ENCODE measurements around the genes MED26, USE1 and NR2F6.

- CAGE, long polyA plus RNA: no peak
- RRBS: 89% methylated on average over 4 of the region's 32 CpGs
Measured at GRCh38 chr19:16522732-16523622, 19.3 kb downstream of the CHERP start.

DNA sequence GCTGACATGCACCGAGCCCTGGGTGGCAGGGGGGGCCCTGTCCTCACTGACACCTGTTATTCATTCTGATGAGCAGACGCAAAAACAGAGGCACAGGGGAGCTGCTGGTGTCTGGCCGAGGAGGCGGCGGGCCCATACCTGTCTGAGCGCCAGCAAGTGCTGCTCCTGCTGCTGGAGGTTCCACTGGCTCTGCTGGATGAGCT is 7.0 kb downstream of the CHERP start:
- CAGE, long polyA plus RNA: no peak
- RRBS: no CpG with 5 or more reads among the region's 6 CpGs

GRCh38 chr19:16577828-16578095 is 5.5 kb upstream of the SLC35E1 start:
- CAGE, long polyA plus RNA: no peak
- RRBS: no CpG with 5 or more reads among the region's 4 CpGs

DNA sequence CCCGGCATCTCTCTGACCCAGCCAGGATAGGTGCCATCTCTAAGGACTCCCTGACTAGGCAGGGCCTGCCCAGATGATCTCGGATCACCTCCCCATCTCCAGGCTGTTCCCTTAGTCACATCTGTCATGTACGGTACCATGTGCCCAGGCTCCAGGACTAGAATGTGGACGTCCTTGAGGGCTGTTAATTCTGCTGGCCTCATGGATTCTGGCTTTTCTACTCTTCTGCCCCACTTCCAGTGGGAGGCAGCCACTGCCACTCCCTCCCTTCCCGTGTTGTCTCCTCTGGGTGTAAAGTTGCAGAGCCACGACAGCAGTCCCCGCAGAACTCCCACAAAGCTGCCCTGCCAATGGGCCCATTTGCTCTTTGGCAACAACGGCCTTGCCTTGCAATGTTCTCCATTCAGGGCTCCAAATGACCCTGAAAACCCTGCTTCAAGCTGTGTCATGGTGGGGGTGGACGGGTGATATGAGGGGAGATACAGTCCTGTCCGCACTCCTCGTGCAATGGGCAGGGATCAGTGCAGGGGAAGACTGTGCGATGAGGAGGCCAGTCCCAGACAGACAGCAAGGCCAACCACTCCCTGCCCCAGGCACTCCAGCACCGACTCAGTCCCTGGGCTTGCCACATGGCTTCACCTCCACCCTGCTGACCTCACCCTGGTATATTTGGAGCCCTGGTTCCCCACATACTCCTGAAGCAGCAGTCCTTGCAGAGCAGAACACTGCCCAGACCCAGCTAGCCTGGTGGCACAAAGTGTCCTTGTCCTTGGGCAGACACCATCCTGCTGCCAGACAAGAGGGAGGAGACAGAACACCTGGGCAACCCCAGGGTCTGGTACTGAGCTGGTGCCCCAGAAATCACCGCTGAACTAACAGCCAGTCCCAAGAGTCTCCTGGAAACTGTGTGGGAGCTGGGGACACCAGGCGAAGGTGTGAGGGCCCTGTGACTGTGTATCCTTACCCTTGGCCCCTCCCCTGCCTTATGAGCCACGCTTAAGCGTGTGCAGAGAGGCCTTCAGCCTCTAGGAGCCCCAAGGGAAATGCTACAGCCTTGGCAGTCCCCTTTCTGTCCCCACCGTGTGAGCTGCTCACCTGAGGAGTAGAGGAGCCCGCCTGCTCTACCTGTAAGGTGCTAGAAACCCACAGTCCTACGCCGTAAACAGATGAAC is 9.0 kb upstream of the SLC35E1 start:
- CAGE, long polyA plus RNA: no peak
- RRBS: no CpG with 5 or more reads among the region's 21 CpGs

DNA sequence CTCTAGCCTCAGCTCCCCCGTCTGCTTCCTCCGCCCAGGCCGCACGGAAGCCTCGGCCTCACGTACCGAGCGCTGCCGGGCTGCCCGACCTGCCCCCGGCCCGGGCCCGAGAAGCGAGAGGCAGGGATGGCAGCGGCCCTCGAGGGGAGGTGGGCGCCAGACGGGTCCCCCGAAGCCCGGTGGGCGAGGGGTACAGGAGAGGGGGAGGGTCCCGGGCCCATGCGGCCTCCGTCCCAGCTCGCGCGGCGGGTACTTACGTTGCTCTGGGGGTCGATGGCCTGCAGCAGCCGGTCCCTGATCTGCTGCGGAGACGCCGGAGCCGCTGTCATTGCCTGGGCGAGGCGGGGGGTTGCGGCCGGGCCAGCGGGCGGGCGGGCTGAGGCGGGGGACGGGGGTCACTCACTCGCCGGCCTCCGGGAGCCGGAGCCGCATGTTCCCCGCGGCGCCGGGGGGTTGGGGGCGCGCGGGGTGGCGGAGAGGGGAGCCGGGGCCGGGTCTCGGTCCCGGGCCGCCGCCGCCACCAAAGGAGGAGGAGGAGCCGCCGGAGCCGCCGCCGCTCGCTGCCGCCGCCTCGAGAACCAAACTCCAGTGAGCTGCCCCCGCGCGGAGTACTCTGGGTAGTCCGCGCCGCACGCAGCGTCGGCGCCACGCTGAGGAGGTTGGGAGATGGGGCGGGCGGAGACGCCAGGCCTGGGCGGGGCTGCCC is at the start of gene MED26:
Gene MED26 (minus strand): TSS at position 590 of the 706 bp plus-strand sequence.
- CAGE, long polyA plus RNA: no peak
- RRBS: 2% methylated on average over 41 of the region's 88 CpGs

DNA sequence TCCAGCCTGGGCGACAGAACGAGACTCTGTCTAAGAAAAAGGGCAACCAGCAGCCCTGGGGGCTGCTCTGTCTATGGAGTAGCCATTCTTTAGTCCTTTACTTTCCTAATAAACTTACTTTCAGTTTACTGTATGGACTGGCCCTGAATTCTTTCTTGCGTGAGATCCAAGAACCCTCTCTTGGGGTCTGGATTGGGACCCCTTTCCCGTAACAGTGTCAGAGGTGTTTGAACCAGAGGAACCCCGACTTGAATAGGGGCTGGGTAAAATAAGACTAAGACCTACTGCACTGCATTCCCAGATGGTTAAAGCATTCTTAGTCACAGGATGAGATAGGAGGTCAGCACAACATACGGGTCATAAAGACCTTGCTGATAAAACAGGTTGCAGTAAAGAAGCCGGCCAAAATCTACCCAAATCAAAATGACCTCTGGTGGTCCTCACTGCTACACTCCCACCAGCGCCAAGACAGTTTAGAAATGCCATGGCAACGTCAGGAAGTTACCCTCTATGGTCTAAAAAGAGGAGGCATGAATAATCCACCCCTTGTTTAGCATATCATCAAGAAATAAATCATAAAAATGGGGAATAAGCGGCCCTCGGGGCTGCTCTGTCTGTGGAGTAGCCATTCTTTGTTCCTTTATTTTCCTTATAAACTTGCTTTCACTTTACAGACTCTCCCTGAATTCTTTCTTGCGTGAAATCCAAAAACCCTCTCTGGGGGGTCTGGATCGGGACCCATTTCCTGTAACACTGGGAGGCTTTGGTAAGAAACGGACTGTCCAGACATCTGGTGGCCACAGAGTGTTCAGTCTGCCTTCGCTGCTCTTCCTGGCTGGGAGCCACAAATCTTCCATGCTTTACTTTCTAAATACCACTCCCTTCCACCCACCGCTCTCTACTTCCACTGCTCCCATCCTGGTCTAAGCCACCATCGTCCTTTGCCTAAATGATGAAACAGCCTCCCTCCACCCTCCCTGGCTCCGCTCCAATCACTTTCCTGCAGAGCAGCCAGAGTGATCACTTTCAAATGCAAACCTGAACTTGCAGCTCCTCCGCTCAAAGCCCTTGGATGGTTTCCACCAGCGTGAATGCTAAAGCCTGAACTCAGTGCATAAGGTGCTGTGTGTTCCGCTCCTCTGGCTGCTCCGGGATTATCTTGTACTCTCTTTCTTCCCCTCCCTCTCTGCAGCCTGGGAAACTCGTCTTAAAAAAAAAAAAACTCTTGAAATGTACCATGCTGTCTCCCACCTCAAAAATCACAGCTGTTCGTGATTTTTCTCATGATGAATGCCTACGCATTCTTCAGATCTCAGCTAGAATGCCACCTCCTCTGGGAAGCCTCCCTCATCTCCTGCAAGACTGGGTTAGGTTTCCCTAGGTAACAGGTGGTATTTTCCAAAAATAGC is 4.2 kb upstream of the SIN3B start:
- CAGE, long polyA plus RNA: no peak
- RRBS: no CpG with 5 or more reads among the region's 25 CpGs

- CAGE, long polyA plus RNA: no peak
- RRBS: 95% methylated on average over 8 of the region's 21 CpGs
Measured at GRCh38 chr19:16865205-16865715, 23.5 kb upstream of the F2RL3 start.

DNA sequence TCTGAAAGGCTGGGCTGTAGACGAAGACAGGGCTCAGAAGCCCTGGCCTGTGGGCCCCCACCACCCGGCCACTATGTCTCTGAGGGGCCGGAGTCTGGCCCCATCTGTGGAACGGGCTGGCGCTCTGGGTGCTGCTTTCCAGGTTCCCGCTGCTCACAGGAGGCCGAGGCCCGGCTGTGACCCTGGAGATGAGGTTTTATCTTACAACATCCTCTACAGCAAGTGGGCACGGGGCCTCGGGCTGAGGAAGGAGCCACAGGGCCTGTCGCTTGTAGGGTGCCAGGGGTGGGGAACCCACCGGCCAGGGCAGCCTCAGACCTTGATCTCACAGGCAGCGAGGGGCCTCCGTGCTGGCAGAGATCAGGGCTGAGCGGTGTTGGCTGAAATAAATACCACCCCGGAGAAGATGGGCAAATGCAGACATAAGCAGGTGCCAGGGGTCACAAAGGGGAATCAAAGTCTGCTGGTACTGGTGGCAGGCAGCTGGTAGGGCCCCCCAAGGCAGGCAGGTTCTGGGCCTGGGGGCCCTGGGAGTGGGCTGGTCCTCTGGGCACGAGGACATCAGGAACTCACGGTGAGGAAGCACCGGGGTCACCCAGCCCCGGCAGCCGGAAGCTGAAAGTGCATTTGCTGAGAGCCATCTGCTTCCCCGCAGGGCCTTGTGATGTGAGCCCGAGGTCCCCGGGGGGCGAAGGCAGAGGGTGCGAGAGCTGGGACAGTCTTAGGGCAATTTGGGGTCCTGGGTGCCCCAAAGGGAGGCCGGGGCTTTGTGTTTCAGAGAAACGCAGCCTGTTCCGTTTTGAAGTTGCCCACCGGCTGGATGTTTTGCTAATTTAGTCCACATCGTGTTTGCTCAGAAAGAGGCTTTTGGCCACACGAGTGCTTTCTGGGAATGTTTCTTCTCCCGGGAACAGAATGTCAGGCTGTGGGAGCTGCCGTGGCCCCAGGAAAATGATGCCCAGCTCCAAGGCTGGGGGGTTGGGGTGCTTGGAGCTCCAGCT is 4.7 kb downstream of the F2RL3 start:
- CAGE, long polyA plus RNA: no peak
- RRBS: 56% methylated on average over 19 of the region's 34 CpGs

DNA sequence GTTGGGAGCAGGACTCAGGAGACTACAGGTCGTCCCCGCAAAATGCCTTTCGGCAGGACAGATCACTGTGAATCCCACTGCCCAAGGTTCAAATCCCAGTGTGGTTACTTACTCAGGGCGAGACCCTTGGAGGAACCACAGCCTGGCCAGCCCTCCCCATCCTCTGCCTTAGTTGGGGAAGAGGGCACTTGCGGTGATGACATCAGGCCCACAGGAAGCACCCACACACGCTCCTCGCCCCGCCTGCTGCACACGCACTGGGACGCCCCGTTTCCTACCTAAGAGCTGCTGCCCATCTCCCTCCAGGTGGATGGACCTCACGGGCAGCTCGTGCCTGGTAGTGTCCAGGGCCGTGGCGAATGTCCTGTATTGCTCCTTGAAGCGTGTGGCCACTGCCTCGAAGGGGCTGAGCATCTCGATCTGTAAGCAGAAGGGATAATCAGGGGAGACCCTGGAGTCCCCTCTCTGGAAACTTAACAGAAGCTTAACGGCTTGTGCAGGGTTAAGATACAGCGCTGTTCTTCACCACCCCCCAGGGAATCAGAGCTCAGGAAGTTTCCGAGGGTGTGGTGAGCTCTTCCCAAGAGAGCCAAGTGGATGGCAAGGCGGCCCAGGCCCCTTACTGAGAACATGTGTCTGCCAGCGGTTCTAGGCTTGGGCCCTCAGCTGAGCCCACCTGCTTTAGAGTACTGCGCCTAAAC is 19.5 kb downstream of the HAUS8 start:
- CAGE, long polyA plus RNA: no peak
- RRBS: no CpG with 5 or more reads among the region's 24 CpGs

DNA sequence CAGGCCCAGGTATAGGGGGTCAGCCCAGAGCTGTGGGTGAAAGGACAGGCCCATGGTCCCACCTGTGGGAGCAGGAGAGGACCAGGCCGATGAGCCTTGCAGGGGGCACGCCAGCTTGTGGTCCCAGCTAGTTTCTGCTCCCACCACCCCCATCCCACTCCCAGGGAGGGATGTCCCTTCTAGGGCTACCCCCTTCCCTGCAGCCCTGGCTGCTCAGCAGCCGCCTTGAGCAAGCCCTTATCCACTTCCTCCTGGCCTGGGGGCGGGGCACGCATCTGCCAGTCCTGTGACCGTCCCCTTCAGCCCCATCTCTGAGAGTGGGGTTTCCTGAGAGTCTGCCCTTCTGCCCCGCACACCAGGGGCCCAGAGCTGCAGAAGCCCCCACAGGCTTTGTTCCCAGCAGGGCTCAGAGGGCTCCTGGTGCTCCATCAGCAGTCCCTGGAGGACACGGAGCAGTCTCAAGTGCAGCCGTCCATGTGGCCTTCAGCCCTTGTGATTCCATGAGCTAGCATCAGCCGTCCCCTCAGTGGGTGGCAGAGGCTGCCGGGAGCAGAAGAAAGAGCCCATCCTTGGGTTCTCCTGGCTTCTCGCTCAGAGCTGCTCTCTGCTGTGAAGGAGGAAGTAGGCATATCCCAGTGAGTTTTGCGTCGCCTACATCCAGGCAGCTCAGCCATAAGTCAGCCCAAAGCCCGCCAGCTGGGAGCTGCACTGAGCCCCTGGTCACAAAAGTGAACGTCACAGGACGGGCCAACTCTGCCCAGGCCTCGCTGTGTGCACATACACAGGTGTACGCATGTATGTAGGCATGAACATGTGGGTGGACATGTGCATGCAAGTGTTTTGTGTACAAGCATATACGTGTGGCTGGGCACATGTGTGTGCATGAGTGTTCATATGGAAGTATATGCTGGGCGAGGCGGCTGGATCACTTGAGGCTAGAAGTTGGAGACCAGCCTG is 16.3 kb downstream of the MYO9B start:
- CAGE, long polyA plus RNA: no peak
- RRBS: no CpG with 5 or more reads among the region's 22 CpGs

DNA sequence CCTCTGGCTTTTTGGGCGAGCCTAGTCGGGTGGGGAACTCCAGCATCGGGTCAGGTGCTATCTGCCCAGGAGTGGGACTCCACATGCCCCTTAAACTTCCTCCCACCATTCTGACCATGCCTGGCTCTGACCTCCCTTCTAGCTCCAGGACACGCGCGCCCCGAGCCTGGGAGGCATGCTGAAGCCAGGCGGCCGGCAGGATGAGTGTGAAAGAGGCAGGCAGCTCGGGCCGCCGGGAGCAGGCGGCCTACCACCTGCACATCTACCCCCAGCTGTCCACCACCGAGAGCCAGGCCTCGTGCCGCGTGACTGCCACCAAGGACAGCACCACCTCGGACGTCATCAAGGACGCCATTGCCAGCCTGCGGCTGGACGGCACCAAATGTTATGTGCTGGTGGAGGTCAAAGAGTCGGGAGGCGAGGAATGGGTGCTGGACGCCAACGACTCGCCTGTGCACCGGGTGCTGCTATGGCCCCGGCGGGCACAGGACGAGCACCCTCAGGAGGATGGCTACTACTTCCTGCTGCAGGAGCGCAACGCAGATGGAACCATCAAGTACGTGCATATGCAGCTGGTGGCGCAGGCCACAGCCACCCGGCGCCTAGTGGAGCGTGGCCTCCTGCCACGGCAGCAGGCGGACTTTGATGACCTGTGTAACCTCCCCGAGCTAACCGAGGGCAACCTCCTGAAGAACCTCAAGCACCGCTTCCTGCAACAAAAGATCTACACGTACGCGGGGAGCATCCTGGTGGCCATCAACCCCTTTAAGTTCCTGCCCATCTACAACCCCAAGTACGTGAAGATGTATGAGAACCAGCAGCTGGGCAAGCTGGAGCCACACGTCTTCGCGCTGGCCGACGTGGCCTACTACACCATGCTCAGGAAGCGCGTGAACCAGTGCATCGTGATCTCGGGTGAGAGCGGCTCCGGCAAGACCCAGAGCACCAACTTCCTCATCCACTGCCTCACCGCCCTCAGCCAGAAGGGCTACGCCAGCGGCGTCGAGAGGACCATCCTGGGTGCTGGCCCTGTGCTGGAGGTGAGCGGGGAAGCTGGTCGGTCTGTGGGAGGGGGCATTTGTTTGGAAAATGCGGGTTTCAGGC is 26.3 kb downstream of the MYO9B start:
- CAGE, long polyA plus RNA: no peak
- RRBS: 100% methylated on average over 3 of the region's 66 CpGs

DNA sequence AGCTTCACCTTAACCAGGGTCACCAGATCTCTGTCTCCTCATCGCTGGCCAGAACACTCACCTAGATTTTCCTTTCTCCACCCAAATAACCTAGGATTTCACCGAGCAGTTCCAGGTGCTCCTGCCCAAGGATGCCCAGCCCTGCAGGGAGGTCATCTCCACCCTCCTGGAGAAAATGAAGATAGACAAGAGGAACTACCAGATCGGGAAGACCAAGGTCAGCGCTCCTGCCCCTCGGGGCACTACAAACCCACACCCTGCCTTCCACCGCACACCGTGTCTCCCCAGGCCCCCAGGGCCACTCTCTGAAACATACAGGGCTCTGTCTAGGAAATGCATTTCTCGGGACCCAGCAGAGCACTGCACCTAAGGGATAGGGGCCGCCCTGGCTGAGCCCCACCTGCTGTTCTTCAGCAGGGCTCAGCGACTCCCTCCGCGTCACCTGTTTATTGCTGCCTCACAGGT is 24.1 kb upstream of the USE1 start:
- CAGE, long polyA plus RNA: no peak
- RRBS: no CpG with 5 or more reads among the region's 12 CpGs

GRCh38 chr19:17201657-17202393 is 13.3 kb upstream of the USE1 start:
- CAGE, long polyA plus RNA: no peak
- RRBS: no CpG with 5 or more reads among the region's 27 CpGs

GRCh38 chr19:17215036-17215492 is at the start of gene USE1:
Gene USE1, plus strand, starts transcription at chr19:17215357.
- CAGE, long polyA plus RNA: no peak
- RRBS: 2% methylated on average over 24 of the region's 35 CpGs

DNA sequence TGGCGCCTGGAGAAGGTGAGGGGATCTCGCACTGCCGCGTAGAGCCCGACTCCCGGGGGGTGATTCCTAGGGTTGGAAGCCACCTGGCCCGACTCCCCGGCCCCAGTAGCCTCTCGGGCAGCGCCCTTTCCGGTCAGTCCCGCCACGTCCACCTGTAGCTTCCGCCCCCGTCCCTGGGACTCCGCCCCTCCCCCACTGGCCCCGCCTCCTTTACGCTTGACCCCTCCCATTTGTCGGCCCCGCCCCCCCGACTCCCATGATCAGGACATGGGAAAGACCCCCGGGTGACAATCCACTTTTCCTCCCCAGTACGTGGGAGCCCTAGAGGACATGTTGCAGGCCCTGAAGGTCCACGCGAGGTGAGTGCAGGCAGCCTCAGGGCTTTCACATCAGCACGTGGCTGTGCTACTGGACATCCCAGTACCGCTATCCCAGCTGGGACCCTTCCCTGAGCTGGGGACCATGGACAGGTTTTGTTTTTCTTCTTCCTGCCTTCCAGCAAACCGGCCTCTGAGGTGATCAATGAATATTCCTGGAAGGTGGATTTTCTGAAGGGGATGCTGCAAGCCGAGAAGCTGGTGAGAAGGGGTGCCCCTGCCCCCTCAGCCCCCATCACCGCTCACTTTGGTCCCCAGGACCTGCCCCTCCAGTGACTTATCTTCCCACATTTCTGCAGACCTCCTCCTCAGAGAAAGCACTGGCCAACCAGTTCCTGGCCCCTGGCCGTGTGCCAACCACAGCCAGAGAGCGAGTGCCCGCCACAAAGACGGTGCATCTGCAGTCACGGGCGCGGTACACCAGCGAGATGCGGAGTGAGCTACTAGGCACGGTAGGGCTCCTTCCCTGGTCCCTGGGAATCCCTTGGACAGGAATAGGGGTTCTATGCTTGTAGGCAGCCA is 585 bp downstream of the USE1 start:
- CAGE, long polyA plus RNA: no peak
- RRBS: under 1% methylated on average over 8 of the region's 40 CpGs

- CAGE, long polyA plus RNA: no peak
- RRBS: 1% methylated on average over 75 of the region's 154 CpGs
Measured at GRCh38 chr19:17244989-17246003, at the start of gene NR2F6. Gene NR2F6, minus strand, starts transcription at chr19:17245919.

GRCh38 chr19:17255275-17255715 is 9.2 kb downstream of the USHBP1 start:
- CAGE, long polyA plus RNA: no peak
- RRBS: no CpG with 5 or more reads among the region's 16 CpGs

DNA sequence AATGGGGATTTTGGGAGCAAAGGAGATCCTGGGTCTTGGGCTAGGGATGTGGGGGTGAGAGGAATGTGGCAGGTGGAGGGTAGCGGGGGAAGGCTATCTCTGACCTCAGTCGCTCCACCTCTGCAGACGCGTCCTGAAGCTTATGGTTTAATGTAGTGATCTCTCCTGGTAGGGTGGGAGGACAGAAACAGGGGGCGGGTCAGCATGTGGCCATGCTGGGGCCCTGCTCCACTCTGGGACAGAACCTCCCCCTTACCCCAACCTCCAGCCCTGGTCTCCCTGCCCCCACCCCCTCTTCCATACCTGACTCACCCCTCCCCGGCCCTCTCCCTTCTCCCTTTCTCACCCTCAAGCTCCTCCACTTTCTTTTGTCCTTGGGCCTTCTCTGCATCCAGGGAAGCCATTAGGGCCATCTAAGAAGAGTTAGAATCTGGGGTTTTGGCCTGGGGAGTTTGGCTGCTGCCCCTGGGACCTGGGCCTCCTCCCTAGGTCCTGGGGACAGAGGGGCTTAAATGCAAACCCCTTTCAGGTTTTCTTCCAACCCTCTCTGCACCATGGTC is 1.3 kb downstream of the BST2 start:
- CAGE, long polyA plus RNA: no peak
- RRBS: no CpG with 5 or more reads among the region's 6 CpGs

- CAGE, long polyA plus RNA: no peak
- RRBS: 90% methylated on average over 7 of the region's 19 CpGs
Measured at GRCh38 chr19:17423180-17423764, 3.4 kb downstream of the MVB12A start.

GRCh38 chr19:17475426-17476141 is 5.3 kb downstream of the SLC27A1 start:
- CAGE, long polyA plus RNA: no peak
- RRBS: no CpG with 5 or more reads among the region's 10 CpGs